Airway epithelial cell (primary cell): Measurements from ENCODE around the gene LSM10.

DNA sequence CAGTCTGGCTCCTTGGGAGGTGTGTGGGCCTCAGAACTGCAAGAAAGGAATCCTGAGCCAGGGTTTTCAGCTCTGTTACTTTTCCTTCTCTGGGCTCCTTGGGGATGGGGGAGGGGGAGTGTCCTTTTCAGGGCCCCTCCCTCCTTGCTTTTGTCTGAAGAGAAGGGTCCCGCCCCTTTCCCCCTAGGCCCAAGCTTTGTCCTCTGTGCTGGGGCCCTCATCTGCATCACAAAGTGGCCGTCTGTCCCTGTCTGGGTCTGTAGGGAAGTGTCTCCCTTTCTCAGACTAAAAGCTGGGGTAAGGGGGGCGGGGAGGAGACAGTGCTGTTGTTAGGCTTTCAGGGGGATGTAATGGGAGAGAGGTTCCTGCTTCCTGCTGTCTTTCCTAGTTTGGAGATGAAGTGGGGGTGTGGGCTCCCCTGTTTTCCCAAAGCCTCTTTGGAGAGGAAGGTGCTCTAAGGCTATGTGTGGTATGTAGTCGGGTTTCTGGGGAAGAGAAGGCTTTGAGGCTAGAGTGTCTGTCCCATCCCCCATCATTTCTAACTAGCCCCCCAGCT, 3.1 kb downstream of the AGO1 start:
- RAMPAGE, long total RNA, result no peak

- RAMPAGE, long total RNA, result no peak
Observed at GRCh38 chr1:36115027-36115694, 9.9 kb downstream of the COL8A2 start.

GRCh38 chr1:36142065-36142922, 7.0 kb downstream of the TRAPPC3 start:
- RAMPAGE, long total RNA, result no peak

- RAMPAGE, long total RNA, result no peak
Observed at GRCh38 chr1:36150628-36151451, 1.6 kb upstream of the TRAPPC3 start.

- RAMPAGE, long total RNA, result no peak
Observed at GRCh38 chr1:36160781-36161589, 5.0 kb downstream of the MAP7D1 start.

DNA sequence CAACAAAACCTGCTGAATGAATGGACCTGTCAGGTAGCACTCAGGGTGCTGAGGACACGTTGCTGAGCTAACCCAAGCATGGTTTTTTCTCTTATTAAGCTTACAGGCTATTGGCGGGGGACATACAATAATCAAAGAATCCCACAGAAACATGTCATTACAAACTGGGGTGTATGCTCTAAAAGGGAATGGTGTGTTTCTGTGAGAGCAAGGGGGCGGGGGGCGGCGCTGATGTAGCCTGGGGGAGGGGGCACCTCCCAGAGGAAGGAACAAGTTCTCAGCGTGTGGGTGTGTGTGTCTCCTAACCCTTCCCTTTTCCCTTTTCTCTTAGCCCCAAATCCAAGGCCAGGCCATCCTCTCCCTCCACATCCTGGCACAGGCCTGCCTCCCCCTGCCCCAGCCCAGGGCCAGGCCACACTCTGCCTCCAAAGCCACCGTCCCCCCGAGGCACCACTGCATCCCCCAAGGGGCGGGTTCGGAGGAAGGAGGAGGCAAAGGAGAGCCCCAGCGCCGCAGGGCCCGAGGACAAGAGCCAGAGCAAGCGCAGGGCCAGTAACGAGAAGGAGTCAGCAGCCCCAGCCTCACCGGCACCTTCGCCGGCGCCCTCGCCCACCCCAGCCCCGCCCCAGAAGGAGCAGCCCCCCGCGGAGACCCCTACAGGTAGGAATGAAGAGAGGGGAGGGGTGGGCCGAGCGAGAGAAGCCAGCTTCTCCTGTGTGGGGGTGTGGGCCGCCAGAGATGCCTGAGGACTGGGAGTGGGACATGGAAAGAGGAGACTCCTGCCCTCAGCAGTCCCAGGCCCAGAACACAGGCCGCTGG, 21.8 kb downstream of the MAP7D1 start:
- RAMPAGE, long total RNA, result no peak

GRCh38 chr1:36204203-36204845, 19.9 kb upstream of the THRAP3 start:
- RAMPAGE, long total RNA, result no peak

DNA sequence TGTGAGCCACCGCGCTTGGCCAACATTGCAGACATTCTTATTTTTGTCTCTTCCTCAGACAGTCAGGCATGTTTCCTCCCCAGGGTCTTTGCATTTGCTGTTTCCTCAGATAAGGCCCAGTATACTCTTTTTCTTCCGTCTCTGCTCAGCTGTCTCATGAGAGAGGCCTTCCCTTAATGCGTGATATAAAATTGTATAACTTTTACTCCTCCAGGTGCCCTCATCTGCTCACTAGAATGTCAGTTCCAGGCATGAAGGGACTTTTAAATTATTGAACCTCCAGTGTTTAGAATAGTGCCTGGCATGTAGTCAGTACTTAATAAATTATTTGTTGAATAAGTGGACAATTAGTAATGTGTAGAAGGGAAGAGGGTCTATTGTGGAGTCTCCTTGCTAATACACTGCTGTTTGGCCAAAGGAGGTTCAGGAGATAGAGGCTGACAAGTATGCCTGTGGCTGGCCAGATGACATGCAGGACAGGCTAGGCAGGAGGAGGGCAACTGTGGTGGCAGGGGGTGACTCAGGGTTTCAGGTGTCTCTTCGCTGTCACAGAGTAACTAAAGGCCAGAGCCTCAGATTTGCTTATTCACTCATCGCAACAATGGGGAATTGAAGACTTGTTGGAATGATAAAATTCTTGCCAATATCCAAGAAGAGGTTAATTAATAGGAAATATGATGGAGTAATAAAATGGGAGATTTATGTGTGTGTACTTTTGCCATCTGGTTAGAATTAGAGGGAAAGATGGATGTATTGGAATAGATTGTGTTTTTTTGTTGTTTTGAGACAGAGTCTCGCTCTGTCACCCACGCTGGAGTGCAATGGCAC, 33.0 kb downstream of the THRAP3 start:
- RAMPAGE, long total RNA, result no peak

DNA sequence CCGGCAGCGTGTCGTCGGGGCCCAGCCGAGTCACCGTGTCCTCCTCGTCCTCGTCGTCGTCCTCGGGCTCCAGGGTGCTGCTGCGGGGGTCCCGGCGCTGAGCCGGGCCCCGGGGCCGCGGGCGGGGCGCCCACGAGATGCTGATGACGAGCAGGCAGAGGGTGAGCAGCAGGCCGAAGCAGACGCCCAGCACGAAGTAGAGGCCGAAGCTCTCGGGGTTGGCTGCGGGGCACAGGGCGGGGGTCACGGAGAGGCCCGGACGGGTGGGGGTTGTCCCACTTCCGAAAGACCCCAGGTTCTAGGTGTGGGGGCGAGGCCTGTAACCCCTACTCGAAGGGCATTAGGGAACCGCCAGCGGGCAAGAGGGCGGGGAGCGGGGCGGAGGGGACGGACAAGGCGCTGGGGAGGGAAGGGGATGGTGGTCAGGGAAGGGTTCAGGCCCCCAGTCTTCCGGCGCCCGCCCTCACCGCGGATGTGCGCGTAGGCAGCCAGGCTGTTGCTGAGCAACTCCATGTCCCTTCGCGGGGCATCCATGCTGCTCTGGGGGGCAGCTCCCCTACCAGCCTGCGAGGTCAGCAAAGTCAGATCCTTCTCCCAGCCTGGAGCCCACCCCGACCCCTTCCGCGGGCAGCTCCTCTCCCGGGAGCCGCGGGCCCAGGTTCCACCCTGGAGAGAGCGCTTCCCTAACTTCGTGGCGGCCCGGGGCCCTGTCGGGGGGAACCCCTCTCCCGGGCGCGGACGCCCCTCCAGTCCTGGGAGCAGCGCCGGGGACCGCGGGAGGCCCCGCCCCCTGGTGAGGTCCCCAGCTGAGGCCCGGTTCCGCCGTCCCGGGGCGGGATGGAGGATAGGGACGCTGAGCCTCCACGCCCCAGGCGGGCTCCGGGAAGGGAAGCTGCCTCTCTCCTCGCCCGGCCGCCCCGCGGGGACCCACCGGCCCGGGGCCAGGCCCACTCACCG, 663 bp downstream of the EVA1B start:
- RAMPAGE, long total RNA, result no peak

DNA sequence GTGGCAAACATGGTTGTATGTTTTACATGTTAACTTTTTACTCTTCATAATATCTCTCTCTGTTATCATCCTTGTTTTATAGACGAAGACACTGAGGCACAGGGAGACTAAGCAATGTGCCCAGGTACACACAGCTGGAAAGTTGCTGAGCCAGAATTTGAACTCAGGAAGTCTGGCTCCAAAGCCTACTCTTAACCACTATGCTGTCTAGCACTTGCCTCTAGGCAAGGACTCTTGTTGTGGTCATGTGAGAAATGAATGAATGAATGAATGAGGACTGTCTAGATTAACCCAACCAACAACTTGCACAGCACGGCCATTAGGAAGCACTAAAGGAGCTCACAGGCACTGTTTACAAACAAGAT, 1.3 kb downstream of the STK40 start:
- RAMPAGE, long total RNA, result no peak

GRCh38 chr1:36397142-36398332, at the start of gene LSM10:
LSM10 (minus strand) TSS chr1:36397908.
- RAMPAGE, long total RNA, result start-site peak on the minus strand at chr1:36397887-36397908, 247 and 215 reads in 2 replicates

GRCh38 chr1:36418842-36419632, 21.3 kb upstream of the LSM10 start:
- RAMPAGE, long total RNA, result no peak

GRCh38 chr1:36487193-36487486, 4.4 kb upstream of the CSF3R start:
- RAMPAGE, long total RNA, result no peak

DNA sequence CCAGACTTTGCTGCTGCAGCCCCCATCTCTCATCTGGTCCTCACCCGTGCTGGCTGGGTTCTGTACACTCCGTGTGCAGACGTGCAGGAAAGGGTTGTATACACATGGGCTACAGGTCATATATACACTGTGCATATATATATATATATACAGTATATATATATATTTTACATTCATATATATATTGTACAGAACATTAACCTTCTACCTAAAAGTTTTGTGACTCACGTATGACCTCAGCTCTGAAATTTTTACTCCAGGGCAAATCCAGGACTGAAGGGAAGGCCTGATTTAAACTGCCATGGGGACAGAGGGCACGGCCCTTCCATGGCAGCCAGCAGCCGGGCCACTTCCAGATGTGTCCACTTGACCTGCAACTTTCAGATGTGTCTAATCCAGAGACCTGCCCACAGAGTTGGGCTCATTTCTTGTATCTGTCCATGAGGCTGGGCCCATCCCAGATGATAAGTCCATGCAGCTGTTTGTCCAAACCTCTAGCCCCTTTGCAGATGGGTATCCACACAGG, 237.1 kb downstream of the GRIK3 start:
- RAMPAGE, long total RNA, result no peak

DNA sequence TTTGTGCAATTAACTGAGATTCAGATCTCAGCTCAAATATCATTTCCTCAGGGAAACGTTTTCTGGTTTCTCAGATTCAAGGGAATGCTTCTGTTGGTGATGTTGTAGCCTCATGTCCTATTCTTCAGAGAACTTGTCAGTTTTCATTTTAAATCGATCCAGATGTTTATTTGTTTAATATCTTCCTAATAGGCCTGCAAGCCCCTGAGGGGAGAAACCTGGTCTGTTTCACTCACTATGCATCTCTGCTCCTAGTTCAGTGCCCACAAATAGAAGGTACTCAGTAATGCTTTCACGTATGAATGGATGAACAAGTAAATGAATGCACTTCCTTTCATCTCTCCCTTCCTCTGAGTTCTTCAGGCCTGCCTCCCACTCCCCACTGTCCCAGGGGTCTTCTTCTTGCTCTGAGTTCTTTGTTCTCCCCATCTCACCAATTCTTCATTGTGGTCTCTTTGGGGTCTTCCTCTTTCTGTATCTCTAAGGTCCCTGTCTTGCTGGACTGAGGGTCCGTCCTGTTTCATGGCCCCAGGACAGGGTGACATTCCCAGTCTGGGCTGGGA, 24.4 kb upstream of the GRIK3 start:
- RAMPAGE, long total RNA, result no peak

DNA sequence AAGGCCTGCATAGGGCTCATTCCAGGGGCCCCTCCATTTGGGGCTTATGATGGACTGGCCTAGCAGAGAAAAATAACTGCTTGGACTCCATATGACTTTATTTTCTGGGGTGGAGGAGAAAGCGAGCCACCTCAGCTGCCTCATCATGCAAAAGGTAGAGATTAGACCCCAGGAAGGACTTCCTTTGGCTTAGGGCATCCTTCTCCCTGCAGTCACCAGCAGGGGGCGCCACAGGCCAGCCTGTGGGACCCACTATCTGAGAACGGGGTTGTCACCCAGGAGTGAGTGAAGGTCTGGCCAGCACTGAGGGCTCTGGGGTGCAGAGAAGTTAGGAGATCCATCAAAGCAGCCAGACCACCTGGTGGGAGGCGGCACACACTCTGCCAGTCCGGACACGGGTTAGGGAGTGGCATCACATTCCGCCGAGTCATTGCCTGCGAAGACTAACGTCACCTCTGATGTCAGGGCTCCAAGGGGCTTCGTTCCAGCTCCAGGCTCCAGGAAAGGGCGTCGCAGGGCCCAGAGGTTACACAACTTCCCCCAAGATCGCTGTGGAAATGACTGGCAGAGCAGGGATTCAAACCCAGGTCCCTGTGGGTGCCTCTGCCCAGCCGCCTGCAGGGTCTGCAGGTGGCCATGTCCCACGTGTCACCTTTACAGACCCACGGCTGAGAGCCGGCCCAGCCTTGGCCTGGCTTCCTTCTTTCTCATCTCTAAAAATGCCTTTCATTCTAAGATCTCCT, 19.4 kb upstream of the ZC3H12A start:
- RAMPAGE, long total RNA, result no peak

DNA sequence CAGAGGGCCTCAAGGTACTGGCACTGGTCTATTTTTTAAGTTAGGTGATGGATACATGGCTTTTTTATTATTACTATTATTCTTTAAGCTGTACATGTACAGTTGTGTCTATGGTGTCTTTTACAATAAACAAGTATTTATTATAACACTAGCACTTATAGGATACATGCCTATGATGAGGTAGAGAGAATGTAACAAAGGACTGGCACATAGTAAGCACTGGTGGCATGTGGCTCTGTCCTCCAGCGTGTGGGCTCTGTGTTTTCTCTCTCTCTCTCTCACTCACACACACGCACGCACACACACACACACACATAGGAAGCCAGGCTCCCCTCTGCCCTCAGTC, 1.2 kb upstream of the ZC3H12A start:
- RAMPAGE, long total RNA, result no peak

DNA sequence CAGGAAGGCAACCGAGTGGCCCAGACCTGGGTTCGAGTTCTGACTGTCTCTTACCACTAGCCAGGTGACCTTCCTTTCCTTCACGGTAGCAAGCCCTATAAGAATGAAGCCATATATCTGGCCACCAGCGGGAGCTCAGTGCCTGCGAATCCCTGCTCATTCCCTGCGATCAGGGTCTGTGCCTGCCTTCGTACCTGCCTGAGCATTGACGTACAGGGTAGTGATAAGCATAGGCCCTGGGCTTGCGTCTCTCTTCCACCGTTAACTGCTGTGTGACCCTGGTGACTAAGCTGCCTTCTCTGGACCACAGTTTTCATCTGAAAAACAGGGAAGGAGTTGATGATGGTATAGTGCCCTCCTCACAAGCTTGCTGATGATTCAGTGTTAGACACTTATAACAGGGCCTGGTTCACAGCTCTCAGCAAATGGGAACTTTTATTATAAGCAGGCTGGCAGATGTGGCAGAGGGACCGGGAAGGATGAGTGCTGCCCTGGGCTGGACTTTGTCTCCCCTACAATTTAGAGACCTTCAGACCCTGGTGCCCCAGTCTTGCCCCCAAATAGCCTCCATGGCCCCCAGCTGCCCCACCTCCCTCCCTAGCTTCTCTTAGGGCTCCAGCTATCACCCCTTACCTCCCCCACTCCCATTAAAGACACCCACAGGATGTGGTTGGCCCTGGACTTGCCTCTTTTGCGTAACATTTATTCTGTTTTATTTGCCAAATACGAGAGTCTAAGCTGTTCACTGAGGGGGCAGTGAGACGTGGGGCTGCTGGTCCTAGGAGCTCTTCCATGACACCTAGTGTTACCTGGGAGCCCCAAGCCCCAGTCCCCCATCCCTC, 4.3 kb downstream of the ZC3H12A start:
- RAMPAGE, long total RNA, result no peak

DNA sequence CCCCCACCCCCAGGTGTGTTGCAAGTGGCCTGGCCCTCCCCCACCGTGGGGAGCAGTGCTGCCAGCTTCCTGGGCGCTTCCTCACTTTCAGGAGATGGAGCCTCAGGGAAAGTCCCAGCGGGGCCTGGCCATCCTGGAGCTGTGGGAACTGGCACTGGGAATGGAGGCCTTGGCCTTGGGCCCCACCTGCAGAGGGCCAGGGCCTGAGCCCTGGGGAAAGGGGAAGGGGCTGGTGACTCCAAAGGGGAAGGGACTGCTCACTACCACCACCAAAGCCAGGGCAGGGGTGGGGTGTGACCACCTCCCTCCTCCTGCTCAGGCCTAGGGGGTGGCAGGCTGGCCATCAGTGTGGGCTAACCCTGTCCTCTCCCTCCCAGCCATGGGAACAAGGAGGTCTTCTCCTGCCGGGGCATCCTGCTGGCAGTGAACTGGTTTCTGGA, 5.6 kb downstream of the ZC3H12A start:
- RAMPAGE, long total RNA, result no peak

DNA sequence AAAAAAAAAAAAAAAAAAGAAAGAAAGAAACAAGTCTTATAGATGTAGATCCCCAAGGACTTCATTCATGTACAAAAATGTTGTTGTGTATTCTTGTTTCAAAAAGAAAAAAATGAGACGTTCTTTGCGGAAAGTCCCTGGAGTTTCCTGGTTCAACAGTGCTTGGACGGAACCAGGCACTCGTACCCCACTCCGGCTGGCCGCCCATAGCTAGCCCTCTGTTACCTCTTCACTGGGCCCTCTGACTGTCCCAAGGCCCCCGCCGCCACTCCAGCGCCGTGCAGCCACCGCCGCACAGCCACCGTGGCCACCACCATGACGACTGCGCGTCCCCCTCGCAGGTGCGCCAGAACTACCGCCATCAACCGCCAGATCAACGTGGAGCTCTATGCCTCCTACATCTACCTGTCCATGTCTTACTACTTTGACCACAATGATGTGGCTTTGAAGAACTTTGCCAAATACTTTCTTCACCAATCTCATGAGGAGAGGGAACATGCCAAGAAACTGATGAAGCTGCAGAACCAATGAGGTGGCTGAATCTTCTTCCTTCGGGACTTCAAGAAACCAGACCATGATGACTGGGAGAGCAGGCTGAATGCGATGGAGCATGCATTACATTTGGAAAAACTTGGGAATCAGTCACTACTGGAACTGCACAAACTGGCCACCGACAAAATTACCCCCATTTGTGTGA, 9.5 kb downstream of the SNIP1 start:
- RAMPAGE, long total RNA, result no peak